ENCODE results near the genes CROT, GTPBP10 and AKAP9.

- RRBS, result no CpG with 5 or more reads among the region's 2 CpGs
Measured at GRCh38 chr7:87156955-87157792, 4.9 kb downstream of the DMTF1 start.

DNA sequence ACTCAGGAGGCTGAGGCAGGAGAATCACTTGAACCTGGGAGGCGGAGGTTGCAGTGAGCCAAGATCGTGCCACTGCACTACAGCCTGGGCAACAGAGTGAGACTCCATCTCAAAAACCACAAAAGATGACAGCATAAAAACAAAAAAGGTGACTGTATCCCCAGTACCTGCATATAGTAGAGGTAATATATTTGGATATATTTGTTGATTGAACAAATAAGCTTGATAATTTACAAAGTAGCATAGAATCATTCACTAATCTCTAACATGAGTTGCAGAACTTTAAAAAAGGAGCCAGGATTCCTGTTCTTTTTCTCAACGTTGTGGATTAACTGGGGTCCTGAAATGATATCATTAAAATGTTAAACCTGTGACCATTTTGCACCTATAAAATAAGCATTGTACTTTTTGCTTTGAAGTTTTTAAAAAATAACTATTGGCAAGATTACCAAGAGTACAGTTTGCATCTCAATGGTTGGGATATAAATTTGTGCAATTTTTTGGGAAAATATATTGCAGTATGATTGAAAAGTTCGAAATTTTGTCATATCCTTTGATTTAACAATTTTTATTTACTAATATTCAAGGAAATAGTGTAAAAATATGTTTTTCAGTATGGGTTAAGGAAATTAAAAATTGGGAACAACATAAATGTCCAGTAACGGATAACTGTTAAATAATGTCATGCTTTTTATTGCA lies 9.3 kb downstream of the DMTF1 start:
- RRBS, result no CpG with 5 or more reads among the region's 5 CpGs

GRCh38 chr7:87216485-87217661 lies 2.7 kb downstream of the TMEM243 start:
- RRBS, result no CpG with 5 or more reads among the region's 5 CpGs

GRCh38 chr7:87344768-87345806 lies at the start of gene CROT:
Gene CROT (plus strand): TSS chr7:87345664.
- RRBS, result under 1% methylated on average over 28 of the region's 53 CpGs

DNA sequence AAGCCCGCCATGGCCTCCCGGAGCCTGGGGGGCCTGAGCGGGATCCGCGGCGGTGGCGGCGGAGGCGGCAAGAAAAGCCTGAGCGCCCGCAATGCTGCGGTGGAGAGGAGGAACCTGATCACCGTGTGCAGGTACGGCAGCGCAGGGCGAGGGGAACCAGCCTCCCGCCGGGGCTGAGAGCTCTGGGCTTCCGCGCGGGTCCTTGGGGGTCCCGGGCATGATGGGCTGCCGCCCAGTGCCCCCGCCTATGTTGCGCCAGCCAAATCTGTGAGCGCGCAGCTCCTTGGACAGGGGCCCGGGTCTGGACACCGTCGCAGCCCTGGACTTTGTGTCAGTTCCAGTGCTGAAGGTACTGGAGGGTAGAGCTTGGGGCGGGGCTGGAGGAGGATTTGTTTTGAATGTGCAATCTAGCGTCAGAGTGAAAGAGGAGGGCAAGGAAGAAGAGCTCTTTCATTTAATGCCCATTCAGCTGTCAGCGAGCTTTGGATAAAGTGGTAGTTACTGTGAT lies 671 bp downstream of the RUNDC3B start:
- RRBS, result 4% methylated on average over 10 of the region's 33 CpGs

DNA sequence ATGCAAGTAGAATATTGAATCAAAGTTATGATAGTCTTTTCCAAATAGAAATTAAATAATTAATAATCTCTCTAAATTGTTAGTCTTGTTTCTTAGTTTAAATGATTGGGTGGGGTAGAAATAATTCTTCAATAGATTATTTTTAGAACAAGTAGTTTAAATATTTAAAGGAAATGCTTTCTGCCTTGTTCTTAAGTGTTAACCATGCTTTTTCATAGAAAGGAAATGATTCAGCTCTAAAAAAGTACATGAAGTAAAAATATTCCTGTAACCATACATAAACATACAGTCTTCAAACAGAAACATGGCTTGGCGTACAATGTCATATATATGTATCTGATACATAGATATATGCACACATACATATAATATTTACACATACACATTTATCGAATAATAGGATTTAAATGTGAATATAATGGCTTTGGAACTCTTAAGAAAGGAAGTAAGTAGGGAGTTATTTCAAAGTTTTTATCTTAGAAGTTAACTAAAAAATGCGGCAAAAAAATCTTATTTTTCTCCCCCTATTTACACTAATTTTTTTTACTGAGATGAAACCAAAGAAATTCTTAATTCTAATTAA lies 84.4 kb downstream of the RUNDC3B start:
- RRBS, result no CpG with 5 or more reads among the region's 3 CpGs

DNA sequence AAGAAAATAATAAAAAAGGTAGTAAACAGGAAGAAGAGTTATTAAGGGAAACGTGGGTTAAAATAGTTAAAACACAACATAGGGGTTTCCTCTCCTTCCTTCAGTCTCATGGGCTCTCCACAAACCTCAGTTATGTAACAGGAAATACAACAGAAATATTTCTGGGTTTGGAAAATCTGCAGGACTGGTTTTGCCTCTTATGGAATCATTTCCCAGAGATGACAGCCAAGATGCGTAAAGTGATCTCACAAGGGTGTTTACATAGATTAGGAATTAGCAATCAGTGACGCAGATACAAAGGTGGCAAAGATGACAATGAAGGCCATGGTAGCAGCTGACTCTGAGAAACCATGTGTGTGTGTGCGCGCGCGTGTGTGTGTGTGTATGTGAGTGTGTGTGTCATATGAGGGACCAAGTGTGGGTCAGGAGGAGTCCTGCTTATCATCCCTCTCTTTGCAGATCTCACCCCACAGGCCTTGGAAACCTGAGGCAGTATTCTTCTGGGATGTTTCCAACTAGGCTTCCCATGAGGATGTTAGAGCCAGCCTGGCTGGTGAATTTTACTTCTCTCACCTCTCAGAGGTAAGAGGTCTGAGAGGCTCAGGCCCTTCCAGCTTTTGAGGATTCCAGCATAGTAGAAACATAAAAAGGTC lies 14.8 kb downstream of the STEAP4 start:
- RRBS, result no CpG with 5 or more reads among the region's 7 CpGs

GRCh38 chr7:88758810-88759190 lies 700 bp upstream of the ZNF804B start:
- RRBS, result no CpG with 5 or more reads among the region's 17 CpGs

DNA sequence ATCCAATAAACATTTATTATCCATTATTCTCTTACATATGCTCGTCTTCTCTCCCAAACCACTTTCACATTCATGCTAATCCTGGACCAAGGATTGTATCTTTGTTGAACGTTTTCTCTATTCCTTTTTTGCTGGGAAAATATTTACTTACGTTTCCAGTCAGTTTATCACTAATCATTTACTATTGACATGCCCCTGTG lies 3.2 kb downstream of the TEX47 start:
- RRBS, result no CpG with 5 or more reads among the region's 3 CpGs

DNA sequence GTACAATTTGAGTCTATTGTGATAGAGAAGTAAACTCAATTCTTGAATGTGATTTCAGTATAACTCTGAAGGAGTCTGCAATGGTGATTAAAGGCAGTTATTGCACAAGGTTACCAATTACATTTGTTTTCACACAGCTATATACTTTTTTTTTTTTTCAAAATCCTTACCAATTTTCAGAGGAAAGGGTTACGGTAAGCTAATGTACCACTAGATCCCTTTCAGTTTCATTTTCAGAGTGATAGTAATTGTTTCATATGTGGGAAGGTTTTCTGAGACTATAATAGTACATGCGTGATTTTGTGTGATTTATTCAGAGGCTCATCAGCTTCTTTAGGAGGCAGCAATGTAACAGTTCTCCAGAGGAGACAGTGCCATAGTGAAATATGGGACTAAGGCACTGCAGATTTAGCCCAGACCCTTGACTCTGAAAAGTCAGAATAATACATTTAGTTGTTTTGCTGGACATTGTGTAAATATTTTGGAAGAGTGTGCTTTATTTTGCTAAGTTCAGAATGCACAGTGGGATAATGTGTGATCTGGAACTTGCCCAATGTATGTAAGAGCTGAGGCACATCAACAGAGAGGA lies 207.4 kb upstream of the TEX47 start:
- RRBS, result no CpG with 5 or more reads among the region's 2 CpGs

GRCh38 chr7:90155990-90156826 lies 1.9 kb downstream of the STEAP1 start:
- RRBS, result no CpG with 5 or more reads among the region's 9 CpGs

DNA sequence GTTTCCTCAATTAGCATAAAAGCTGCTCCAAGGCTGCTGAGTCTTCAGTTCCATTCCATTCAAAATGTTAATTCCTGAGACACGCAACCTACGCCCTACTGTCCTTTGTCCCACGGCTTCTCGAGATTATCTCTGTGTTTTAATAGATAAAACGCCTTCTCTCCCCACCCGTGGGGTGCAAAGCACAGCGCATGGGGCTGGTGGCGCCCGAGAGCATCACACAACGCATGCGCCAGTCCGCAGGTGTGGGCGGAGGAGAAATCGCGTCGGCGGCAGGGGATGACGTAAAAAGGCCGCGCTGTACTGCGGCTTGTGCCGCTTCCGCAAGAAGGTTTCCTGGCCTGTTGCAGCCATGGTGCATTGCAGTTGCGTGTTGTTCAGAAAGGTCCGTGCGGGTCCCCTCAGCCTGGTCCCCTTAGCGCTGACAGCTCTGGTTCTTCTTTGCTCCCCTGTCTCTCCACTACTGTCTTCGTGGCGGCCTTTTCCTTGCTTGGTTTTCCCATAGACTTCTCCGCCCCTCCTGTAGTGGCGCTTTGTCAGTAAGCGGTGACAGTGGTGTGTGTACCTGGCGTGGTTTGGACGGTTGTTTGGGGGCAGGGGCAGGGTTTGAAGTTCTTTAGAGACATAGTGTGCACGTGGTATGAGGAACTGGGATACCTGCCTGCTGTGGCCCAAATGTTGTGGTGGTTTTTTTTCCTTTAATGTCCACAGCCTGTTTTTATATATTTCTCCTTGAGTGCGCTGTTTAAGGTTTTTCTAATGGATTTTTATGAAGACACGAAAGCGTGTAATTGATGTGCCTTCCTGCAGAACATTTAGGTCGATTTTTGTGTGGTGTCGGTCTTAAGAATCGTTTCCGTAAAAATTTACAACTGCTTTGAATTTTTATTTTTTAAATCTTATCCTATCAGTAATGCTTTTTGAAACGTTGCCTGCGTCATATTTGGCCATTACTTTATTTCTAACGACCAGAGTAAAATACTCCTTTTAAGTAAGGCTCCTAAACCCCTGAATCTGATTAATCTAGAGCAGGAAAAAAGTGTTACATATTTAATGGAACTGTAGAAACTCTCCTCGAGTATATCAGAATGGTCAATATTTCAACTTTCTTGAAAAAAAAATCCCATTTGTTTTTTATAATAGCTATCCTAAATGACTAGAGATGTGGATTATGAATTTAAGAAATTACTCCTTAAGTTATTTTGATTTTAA lies at the start of gene GTPBP10:
Gene GTPBP10 (plus strand): TSS at position 327 of the 1,212 bp plus-strand sequence.
- RRBS, result no CpG with 5 or more reads among the region's 46 CpGs

- RRBS, result no CpG with 5 or more reads among the region's 8 CpGs
Measured at GRCh38 chr7:90696370-90697265, 100.5 kb downstream of the CDK14 start.

- RRBS, result no CpG with 5 or more reads among the region's 2 CpGs
Measured at GRCh38 chr7:90767400-90767702, 171.2 kb downstream of the CDK14 start.

DNA sequence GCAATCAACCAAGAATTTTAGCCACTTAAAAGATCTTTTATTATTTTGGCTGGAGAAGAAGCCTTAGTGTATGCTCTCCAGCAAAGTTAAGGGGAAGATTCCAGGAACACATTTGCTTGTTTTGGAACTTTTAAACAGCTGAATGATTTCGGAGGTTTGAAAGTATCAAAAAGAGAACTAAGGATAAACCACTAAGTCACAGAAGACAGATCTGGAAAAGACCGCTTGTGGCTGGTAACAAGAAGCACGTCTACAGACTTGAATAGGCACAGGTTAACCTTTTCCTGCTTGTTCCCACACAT lies 182.1 kb upstream of the FZD1 start:
- RRBS, result no CpG with 5 or more reads among the region's 3 CpGs

DNA sequence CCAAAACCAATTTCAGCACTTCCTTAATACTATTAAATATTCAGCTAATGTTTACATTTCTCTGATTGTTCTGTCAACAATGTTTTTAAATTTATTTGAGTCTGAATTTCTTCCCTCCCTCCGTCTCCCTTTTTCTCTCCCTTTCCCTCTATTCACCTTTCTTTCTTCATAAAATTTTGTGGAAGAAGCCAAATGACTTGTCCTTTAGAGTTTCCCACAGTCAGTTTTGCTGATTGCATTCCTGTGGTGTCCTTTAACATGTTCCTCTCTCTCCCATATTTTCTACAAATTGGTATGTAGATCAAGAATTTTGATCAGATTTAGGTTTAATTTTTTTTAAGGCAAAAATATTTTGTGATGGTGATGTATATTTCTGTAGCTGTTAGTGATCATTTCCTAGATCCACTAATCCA lies 83.1 kb upstream of the FZD1 start:
- RRBS, result no CpG with 5 or more reads among the region's 1 CpG

DNA sequence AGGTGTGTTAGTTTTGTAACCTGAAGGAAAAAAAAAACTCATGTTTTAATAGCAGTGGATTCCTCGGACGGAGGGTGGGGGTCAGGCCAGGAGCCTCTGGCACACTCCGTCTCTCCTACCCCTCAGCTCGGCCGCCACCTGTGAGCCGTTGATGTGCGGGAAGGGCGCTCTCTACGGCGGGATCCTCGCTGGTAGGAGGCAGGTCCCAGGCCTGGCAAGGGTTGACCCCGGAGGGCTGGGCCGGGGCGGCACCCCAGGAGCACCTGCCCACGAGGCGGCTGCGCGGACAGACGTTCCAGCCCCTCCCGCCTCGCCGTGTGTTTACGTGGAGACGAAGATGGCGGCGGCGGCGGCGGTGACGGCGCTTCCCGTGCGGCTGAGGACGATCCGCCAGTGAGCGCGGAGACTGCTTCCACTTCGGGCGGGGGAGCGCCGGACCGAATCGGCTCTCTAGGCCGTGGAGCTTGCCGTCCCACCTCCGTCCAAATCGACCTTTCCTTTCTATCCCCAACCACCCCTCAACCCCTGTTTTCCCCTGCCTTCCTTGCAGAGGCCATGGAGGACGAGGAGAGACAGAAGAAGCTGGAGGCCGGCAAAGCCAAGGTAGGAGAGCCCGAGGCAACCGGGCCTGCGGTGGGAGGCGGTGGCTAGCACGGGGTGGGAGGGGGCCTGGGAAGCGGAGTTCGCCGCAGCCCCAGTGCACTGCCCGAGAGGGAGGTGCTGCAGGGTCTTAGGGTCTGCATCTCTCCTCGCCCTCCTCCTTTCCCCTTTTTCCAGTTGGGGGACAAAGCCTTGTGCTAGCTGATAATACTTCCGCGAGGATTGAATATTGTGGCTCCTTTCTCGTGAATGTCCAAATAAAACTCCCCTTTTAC lies at the start of gene AKAP9:
Gene AKAP9 (plus strand): TSS at position 318 of the 875 bp plus-strand sequence.
- RRBS, result no CpG with 5 or more reads among the region's 62 CpGs

- RRBS, result no CpG with 5 or more reads among the region's 52 CpGs
Measured at GRCh38 chr7:92133477-92134297, 590 bp downstream of the CYP51A1 start.

- RRBS, result no CpG with 5 or more reads among the region's 3 CpGs
Measured at GRCh38 chr7:92238263-92238761, 7.4 kb downstream of the KRIT1 start.

Data from pericardium (tissue), 1 donor.